Lower leg skin (tissue), 2 donors: ENCODE results near the gene C9orf57.

DNA sequence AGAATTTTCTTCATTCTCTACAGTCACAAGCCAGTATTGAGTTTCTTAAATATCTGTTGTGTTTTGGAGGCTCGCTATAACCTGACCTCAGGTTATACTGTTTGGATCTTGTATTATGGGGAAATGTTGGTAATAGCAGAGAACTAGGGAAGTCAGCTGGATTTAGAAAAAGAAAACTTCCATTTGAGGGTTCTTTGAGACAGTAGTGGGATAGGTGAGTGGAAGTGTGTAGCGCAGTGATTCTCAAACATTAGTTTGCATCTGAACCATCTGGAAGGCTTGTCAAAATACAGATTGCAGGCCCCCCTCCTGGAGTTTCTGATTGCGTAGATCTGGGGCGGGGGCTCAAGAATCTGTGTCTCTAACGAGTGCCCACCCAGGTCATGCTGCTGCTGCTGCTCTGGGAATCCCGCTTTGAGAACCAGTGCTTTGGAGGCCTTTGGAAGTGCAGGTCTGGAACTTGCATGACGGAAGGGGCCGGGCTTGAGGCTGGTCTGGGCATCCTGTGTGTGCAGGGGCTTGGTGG, 43.9 kb upstream of the TJP2 start:
- PRO-cap = no peak
- RAMPAGE, long total RNA, 2 experiments = no peak in any of the 2 experiments

DNA sequence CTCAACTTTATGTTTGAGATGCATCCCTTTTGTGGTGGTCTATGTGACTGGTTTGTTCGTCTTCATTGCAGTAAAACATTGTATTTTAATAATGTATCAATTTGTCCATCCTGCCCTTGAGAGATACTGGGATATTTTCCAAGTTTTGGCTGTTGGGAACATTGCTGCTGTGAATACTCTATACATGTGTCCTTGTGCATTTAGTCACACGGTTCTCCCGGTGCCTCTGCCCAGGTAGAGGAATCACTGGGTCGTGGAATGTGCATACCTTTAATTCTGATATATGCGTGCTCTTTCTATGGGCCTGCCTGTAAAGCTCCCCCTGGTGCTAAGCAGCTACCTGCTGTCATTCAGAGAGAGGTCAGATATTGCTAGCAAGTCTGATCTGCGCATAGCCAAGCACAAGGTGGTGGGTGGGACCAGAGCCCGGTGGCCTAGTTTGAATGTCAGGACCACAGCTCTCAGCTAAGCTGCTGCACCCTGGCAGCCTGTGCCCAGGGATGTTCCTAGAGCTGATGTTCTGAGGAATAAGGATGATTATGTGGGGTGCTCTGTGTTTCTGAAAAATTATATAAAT, 33.3 kb downstream of the TJP2 start:
- PRO-cap = no peak
- RAMPAGE, long total RNA, 2 experiments = no peak in any of the 2 experiments

DNA sequence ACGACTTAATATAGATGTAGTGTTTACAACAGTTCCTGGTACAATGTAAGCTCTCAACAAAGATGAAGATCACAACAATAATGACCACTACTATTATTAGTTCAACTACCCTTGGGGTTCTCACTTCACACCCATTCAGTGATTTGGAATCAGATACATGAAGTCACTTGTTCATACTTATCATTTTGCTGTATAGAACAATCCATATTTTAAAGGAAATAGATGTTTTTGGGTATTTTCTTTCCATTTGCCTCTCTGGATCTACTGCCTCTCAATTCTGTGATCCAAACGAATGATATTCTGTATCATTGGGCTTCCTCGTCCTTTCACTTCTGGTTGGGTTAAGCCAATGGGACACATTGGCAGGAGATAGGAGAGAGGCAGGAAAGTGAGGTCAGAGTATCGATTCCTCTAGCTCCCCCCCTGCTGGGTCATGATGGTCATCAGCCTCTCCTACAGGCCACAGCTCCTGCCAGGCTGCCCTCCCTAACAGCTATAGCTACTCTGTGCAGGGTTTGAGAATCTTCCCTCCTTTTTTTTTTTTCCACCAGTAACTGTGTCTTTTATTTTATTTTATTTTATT, 39.5 kb downstream of the APBA1 start:
- PRO-cap = no peak
- RAMPAGE, long total RNA, 2 experiments = no peak in any of the 2 experiments

DNA sequence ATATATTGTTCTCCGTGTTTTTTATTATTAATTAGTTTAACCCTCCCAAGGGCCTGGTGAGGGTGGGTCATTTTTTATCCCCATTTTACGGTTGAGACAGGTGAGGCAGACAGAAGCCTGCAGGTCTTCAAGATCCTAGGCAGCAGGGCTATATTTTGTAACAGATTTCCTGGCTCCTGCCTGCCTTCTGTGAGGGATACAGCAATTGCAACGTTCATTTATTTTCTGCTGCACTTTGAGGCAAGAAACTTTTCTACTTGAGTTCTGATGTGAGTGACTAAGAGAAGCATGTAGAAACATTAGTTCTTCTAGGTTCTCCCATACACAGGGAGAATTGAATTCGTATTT, 14.8 kb downstream of the MAMDC2 start:
- PRO-cap = no peak
- RAMPAGE, long total RNA, 2 experiments = no peak in any of the 2 experiments

GRCh38 chr9:70080522-70080967, 36.9 kb downstream of the MAMDC2 start:
- PRO-cap = no peak
- RAMPAGE, long total RNA, 2 experiments = no peak in any of the 2 experiments

DNA sequence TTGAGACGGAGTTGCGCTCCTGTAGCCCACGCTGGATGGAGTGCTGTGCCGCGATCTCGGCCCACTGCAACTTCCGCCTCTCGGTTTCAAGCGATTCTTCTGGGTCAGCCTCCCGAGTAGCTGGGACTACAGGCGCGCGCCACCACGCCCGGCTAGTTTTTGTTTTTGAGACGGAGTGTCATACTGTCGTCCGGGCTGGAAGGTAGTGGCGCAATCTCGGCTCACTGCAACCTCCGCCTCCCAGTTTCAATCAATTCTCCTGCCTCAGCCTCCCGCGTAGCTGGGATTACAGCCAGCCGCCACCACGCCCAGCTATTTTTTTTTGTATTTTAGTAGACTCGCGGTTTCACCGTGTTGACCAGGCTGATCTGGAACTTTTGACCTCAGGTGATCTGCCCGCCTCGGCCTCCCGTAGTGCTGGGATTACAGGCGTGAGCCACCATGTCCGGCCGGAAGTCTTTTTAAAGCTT, 1.2 kb downstream of the SMC5 start:
- PRO-cap = no peak
- RAMPAGE, long total RNA, 2 experiments = no peak in any of the 2 experiments

- PRO-cap = no peak
- RAMPAGE, long total RNA, 2 experiments = no peak in any of the 2 experiments
Observed at GRCh38 chr9:70260960-70262019, 2.5 kb downstream of the SMC5 start.

GRCh38 chr9:70438561-70439035, 24.1 kb upstream of the KLF9 start:
- PRO-cap = unidirectional peak, minus-strand start at chr9:70438674
- RAMPAGE, long total RNA, 2 experiments = no peak in any of the 2 experiments

DNA sequence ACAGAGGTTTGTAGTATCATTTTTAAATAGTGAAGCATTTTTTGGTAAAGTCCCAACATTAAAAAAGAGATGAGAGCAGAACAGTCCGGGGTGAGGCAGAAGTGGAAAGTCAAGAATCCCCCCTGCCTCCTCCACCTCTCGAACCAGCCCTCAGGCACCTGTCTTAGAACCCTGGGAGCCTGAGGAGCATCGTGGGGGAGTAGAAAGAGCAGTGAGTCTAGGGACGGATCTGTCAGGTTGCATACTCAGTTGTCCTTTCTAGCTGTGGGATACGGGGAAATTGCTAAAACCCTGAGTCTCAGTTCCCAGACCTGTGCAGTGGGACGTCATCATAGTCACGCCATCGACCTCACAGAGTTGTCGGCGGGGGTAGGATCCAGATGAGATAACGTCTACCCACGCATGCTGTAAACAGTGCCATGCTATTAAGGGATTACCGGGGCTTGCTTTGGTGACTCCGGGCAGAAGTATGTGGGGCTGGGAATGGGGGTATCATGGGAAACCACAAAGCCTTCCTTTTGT, 186.5 kb upstream of the KLF9 start:
- PRO-cap = bidirectional peak, plus-strand start at position 360 of the sequence, minus-strand start at position 260 of the sequence
- RAMPAGE, long total RNA, 2 experiments = no peak in any of the 2 experiments

GRCh38 chr9:70615089-70615683, 200.7 kb upstream of the KLF9 start:
- PRO-cap = no peak
- RAMPAGE, long total RNA, 2 experiments = no peak in any of the 2 experiments

- PRO-cap = no peak
- RAMPAGE, long total RNA, 2 experiments = no peak in any of the 2 experiments
Observed at GRCh38 chr9:71607776-71608038, 160.6 kb downstream of the CEMIP2 start.

GRCh38 chr9:71683245-71683897, 84.9 kb downstream of the CEMIP2 start:
- PRO-cap = no peak
- RAMPAGE, long total RNA, 2 experiments = no peak in any of the 2 experiments

GRCh38 chr9:71760891-71761291, 7.4 kb downstream of the CEMIP2 start:
- PRO-cap = no peak
- RAMPAGE, long total RNA, 2 experiments = no peak in any of the 2 experiments

DNA sequence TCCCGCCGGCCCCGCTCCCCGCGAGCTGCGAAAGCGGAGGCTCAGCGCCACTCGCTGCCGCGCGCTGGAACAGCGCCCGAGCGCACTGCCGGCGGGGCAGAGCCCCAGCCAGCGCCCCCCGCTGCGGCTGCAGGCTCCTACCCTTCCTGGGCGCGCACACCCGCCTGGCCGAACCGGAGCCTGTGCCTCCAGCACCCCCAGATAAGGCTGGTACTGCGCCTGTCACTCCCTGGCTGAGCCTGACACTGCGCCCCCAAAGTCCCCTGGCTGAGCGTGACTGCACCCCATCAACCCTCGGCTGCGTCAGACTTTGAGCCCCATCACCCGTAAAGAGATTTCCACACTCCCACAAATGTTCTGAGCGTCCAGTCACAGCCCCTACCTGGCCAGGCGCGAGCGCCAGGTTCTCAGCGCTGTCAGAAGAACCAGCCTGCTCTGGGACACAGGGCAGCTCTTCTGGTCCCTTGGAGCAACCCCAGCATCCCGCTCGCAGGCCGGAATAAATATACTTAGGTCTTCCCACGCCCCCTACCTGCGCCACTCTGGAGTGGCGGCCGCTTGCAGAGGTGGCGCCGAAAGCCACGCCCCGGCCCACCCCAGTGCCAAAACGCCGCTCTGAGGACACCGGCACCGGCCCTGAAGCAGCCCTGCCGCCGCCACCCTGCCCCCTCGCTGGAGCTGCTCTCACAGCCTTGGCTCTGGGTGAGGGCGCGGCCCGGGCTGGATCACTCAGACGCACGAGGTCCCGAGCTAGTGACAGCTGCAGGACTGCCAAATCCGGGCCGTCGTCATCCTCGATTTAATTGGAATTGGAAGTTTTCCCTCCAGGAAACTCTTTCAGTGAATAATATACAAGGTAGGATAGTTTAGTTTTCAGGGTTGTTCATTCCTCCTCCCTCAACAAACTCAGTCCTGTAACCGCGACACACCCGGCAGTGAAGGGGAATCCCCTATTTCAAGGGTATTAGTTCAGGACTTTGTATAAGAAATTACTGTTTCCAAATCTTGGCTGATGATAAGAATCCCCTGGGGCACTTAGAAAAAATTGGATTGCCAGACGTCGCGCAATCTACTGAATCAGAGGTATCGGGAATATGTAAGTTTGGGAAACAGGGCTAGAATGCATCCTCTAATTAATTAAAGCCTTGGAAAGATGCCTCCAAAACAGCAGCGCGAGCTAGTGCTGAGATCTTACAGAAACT, 1.1 kb upstream of the CEMIP2 start:
- PRO-cap = bidirectional peak, plus-strand start at position 57 of the sequence, minus-strand start outside the sequence; unidirectional peak, minus-strand start at position 477 of the sequence; unidirectional peak, minus-strand start at position 544 of the sequence; unidirectional peak, minus-strand start at position 674 of the sequence
- RAMPAGE, long total RNA, 2 experiments = no peak in any of the 2 experiments

DNA sequence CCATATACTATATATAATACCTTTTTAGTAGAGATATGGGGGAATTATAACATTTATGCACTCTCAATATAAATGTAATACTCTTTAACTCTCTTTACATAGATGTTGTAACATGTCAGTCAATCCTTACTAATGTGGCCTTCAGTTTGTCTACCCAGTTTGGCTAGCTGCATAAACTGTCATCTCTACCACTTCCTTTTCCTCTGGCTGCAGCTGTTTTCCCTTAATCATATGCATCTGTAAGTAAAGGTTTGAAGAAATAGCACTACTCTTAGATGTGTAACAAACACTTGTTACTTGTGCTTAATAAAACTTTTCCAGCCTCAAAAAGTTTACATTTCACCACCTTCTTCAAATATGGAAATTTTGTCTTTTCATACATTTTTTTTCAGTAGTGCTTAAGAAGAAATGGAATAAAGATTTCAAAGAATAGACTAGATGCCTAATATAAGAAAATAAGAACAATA, 13.3 kb downstream of the ABHD17B start:
- PRO-cap = no peak
- RAMPAGE, long total RNA, 2 experiments = no peak in any of the 2 experiments

DNA sequence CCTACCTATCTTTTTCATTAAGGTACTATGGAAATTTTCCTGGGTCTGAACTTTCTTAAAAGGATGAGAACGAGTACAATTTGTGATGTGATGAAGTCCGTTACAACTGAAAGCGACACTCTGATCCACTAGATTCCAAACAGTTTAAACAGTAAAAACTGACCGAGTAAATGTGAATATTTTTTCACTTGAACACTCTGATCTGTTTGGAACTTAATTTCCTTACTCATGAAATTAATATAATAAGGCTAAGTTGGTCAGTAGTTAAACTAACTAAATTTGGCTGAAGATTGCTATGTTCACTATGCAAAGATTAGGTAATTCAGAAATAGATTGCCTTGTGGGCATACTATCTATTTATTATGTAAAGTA, at the start of gene C9orf57:
Gene C9orf57 (minus strand): TSS at position 122 of the 372 bp plus-strand sequence.
- PRO-cap = no peak
- RAMPAGE, long total RNA, 2 experiments = no peak in any of the 2 experiments

- PRO-cap = no peak
- RAMPAGE, long total RNA, 2 experiments = no peak in any of the 2 experiments
Observed at GRCh38 chr9:72352531-72352878, 12.5 kb downstream of the ZFAND5 start.

DNA sequence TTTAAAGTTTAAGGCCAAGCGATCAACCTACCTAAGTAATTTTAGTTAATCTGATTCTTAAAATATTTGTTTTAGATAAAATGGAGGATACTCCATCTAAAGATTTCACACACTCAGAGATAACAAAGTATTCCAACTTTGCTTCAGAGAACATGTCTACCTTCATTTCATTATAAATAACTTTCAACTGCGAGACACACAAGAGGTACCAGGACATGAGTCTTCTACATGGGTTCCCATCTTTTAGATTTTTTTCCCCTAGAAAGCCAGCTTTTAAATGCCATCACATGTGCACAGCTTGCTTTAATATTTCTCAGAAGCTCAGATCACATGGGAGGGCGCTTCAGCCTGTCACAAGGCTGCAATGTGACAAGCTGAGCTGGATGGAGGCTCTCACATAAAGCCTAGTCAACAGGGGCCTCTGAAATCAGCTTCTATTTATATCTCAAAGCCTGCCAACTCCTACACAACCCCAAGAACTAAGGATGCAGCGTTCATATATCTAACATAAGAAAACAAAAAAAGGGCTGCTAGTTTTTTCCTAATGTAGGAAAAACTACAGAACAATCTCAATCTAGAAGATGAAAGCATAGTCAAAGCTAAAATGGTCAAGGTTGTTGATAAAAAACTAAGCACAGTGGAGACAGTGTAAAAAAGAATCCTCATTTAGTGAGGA, 2.4 kb downstream of the ZFAND5 start:
- PRO-cap = bidirectional peak, plus-strand start at position 469 of the sequence, minus-strand start at position 245 of the sequence
- RAMPAGE, long total RNA, 2 experiments = no peak in any of the 2 experiments

- PRO-cap = no peak
- RAMPAGE, long total RNA, 2 experiments = no peak in any of the 2 experiments
Observed at GRCh38 chr9:72990374-72990817, 37.5 kb upstream of the ALDH1A1 start.

- PRO-cap = no peak
- RAMPAGE, long total RNA, 2 experiments = no peak in any of the 2 experiments
Observed at GRCh38 chr9:73038212-73039160, 85.6 kb upstream of the ALDH1A1 start.